SK-N-DZ (cell line): ENCODE results near the gene GPR183.

GRCh38 chr13:98509621-98510113 is 67.2 kb downstream of the STK24 start:
RAMPAGE:
- cytosol, long total RNA, result no peak
- nucleus, long total RNA, result no peak

DNA sequence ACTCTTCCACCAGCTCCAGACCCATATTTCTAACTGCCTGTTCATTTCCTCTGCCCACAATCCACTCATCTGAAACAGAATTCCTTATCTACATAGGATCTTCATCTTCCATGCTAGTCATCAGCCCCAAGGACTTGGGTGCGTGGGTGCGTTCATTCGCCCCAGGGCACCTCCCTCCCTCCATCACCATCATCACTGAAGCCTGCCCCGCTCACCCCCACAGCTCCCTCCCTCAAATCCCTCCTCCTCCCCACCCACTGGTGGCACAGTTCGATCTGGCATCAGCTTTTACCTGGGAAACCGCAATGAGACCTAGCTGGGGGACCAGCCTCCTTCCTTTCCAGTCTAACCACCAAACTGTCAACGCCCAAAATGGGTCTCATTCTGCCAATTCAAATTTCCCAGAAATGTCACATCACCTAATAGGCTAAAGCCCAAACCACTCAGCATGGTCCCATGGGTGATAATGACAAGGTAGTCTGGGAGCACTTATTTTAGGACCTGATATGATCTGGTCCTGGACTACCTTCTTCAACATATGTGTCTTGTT is 19.6 kb downstream of the STK24 start:
RAMPAGE:
- cytosol, long total RNA, result no peak
- nucleus, long total RNA, result no peak

GRCh38 chr13:98592291-98592737 is 15.4 kb upstream of the STK24 start:
RAMPAGE:
- cytosol, long total RNA, result no peak
- nucleus, long total RNA, result no peak

RAMPAGE:
- cytosol, long total RNA, result no peak
- nucleus, long total RNA, result no peak
Measured at GRCh38 chr13:98824322-98824967, 72.0 kb upstream of the SLC15A1 start.

RAMPAGE:
- cytosol, long total RNA, result no peak
- nucleus, long total RNA, result no peak
Measured at GRCh38 chr13:98828560-98829090, 76.2 kb upstream of the SLC15A1 start.

GRCh38 chr13:98829414-98830084 is 77.1 kb upstream of the SLC15A1 start:
RAMPAGE:
- cytosol, long total RNA, result no peak
- nucleus, long total RNA, result no peak

GRCh38 chr13:98960168-98960943 is 17.5 kb downstream of the DOCK9 start:
RAMPAGE:
- cytosol, long total RNA, result no peak
- nucleus, long total RNA, result no peak

DNA sequence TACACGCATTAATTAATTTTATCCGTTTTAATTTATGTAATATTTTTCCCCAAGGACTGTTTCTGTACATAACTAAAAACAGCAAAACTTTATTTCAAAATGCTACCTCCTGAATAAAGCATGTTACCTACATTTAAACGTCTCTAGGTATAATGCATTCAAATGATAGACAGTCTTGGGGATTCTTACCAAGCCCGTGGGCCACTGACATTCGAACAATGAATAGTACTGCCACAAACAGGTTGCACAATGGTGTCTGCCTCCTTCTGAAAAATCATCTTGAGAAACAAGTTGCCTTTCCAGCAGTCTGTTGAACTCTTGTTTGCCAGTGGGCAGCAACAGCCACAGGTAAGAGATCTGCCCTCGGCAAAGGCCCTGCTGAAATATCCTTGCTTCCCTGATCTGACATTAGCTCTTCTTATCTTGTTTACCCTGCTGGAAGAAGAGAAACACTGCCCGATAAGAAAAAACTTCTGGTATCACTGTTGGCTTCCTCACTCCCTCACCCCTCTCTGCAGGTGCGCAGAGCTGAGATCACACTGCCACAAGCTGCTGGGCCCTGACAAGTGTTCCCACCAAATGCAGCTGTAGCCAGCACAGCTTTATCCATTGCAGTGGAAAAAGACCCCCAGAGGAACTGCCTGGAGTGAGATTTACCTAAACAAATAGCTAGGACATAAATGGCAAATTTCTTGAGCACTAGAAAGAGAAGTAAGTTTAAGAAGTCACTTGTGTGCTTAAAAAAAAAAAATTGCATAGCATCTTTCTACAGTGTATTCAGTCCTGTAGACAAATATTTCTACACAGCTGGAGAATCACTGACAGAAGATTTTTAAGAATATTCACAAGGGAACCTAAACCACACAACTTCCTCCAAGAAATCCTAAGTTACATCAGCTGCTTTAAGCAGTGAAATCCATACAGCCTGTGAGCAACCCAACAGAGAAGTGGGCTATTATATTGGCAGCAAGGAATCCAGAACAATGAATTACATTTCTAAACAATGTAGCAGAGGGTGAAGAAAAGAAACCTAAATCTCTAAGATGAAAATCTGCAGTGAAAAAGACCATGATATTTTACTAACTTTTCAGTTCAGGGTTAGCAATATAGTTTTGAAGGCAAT is 1.8 kb downstream of the DOCK9 start:
RAMPAGE:
- cytosol, long total RNA, result no peak
- nucleus, long total RNA, result no peak

RAMPAGE:
- cytosol, long total RNA, result no peak
- nucleus, long total RNA, result no peak
Measured at GRCh38 chr13:98985032-98985465, 7.2 kb upstream of the DOCK9 start.

DNA sequence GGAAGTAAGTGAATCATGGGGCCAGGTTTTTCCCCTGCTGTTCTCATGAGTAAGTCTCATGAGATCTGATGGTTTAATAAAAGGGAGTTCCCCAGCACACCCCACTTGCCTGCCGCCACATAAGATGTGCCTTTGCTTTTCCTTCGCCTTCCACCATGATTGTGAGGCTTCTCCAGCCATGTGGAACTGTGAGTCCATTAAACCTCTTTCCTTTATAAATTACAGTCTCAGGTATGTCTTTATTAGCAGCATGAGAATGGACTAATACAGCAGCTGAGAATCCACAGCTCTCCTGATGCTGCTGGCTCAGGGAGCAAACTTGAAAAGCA is 14.6 kb upstream of the DOCK9 start:
RAMPAGE:
- cytosol, long total RNA, result no peak
- nucleus, long total RNA, result no peak

GRCh38 chr13:99065368-99066226 is 87.7 kb upstream of the DOCK9 start:
RAMPAGE:
- cytosol, long total RNA, result no peak
- nucleus, long total RNA, result no peak

RAMPAGE:
- cytosol, long total RNA, result no peak
- nucleus, long total RNA, result no peak
Measured at GRCh38 chr13:99087103-99087578, 109.3 kb upstream of the DOCK9 start.

DNA sequence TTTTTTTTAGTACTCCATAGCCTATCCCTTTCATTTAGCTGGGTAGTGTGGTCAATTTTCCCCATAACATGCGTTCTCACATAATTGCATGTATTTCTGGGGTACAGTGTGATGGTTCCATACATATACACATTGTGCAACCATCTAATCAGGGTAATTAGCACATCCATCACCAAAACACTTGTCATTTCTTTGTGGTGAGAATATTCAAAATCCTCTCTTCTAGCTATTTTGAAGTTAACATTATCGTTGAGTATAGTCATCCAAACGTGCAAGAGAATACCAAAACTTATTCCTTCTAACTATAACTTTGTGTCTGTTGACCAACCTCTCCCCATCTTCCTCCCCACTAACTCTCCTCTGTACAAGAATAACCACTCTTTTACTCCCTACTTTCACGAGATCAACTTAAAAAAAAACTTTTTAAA is 1.0 kb upstream of the UBAC2 start:
RAMPAGE:
- cytosol, long total RNA, result no peak
- nucleus, long total RNA, result no peak

DNA sequence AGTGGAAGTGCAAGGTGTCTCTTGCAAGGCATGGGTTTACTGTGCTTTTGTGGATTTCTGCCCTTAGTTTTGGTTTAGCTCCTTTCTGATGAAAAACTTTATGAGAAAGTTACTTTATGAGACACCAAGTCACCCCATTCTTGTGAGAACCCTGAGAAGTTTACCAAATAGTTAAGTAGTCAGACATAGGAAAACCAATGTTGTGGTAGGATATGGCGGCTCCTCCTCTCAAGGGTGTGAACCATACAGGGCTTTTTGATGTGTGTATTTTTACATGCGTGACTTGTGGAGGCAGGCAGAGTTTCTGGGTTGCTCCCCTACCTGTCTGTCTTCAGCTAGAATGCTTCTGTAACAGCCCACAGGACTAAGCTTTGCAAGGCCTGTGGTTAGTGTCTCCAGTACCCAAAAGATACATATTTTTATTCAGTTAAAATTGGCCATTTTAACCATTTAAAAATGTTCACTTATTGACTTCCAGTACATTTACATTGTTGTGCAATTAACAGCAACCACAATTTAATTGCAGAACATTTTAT is 18.3 kb downstream of the UBAC2 start:
RAMPAGE:
- cytosol, long total RNA, result no peak
- nucleus, long total RNA, result no peak

RAMPAGE:
- cytosol, long total RNA, result no peak
- nucleus, long total RNA, result no peak
Measured at GRCh38 chr13:99293149-99294499, 13.6 kb downstream of the GPR183 start.

GRCh38 chr13:99307270-99307567 is at the start of gene GPR183:
Gene GPR183, minus strand, starts transcription at chr13:99307399.
RAMPAGE:
- cytosol, long total RNA, result no peak
- nucleus, long total RNA, result no peak

DNA sequence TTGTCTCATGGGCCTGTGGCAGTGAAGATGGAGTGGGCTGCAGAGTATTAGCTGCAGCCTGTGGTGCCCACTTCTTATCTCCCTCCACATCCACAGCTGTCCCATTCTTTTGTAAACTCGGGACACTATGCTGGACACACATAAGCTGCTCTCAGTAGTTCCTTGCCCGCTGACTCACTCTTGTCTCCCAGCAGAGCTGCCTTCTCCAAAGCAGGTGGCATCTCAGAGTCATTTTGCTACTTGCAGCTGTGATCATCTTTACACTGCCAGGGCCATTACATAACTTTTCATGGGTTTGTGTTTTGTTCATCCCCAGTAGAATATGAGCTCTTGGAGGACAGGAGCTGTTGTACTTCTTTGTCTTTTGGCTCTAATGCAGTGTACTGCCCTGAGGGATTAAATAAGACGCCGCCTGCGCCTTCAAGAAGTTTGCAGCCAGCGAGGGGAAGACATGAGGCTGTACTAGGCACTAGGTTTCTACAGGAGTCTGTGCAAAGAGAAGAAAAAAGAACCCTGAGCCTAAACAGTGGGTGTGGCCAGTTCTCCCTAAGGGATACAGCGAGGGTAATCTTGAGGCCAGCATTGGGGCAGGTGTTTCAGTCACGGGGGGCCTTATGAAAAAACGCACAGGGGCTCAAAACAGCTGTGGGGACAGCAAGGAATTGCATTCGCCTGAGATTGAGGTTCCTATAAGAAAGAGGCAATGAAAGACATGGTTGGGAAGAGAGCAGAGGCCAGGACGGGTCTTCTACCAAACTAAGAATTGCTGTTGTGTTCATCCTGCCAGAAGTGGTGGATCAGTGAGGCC is 40.8 kb upstream of the GPR183 start:
RAMPAGE:
- cytosol, long total RNA, result no peak
- nucleus, long total RNA, result no peak

RAMPAGE:
- cytosol, long total RNA, result no peak
- nucleus, long total RNA, result no peak
Measured at GRCh38 chr13:99348756-99349623, 41.8 kb upstream of the GPR183 start.

GRCh38 chr13:99356171-99356786 is 49.1 kb upstream of the GPR183 start:
RAMPAGE:
- cytosol, long total RNA, result no peak
- nucleus, long total RNA, result no peak

RAMPAGE:
- cytosol, long total RNA, result no peak
- nucleus, long total RNA, result no peak
Measured at GRCh38 chr13:99357749-99358455, 50.7 kb upstream of the GPR183 start.